Peyer's patch (tissue), 4 donors: ENCODE measurements around a stretch of chr6.

GRCh38 chr6:292605-293437, 534 bp downstream of the DUSP22 start:
- PRO-cap: bidirectional peak, plus-strand start at chr6:292770, minus-strand start at chr6:292720; bidirectional peak, plus-strand start at chr6:292996, minus-strand start at chr6:292820; bidirectional peak, plus-strand start at chr6:293128, minus-strand start at chr6:293037; unidirectional peak, minus-strand start at chr6:293182; unidirectional peak, minus-strand start at chr6:293220
- RAMPAGE, long total RNA, 4 experiments: start-site peak on the minus strand in 3 of 4 experiments, at chr6:292637-292684 at its widest, 6 to 13 reads per replicate

DNA sequence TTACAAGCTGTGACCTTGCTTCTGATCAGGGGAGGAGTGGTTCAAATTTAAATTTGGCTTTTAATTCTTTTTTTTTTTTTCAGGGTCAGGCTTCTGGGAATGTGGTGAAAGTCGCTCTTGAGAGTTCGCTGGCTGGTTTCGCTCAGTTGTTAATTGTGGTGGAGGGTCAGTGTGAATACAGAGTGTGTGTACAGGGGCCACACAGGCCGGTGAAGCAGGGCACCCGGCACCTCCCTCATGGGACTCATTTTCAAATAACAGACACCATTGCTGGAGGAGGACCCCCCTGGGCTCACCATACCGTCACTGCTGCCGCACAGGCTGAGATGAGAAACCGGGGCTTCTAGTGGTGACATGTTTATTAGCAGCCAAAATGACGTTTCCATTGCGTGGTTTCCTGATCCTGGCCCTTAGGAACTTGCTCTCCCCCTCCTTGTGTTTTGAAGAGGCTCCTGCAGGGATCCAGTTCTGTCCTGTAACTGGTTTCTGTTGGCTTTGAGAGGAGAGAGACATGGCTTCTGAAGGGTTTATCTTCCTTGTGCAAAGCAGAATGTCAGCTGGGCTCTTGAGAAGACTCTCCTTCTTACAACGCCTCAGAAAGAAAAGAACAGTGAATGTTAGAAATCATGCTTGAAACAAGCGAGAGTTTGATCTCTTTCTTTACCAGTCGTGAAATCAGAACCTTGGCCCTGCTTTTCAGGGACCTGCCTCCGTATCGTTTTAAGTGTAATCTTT, 37.7 kb downstream of the DUSP22 start:
- PRO-cap: no peak
- RAMPAGE, long total RNA, 4 experiments: no peak in any of the 4 experiments

DNA sequence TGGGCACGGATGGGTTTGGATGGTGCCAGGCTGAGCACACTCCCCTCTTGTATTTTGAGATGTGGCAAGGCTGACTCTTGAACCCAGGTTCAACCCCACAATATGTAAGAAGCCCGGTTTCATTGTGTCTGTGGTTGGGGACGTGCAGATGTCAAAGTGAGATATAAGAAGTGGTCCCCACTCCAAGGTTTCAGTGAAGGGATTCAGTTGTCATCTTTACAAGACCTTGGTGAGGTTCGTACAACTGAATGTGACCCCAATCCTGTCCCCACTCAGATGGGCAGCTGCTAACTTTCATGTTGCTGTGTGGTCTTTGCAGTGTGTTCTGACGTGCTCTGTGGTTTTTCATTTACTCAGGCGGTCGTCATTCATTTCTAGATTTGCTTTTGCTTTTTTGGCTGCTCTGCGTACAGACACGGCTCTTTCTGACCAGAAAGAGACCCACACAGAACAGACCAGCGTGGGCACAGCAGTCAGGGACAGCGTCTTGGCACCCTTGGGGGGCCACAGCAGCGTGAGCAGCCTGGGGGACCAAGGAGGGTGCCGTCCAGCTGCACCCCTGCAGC, 49.6 kb upstream of the IRF4 start:
- PRO-cap: bidirectional peak, plus-strand start at position 453 of the sequence, minus-strand start at position 278 of the sequence
- RAMPAGE, long total RNA, 4 experiments: no peak in any of the 4 experiments

- PRO-cap: no peak
- RAMPAGE, long total RNA, 4 experiments: start-site peak on the plus strand in 1 of 4 experiments, at chr6:362677-362761 at its widest, 22 reads per replicate
Observed at GRCh38 chr6:362361-363122, 29.0 kb upstream of the IRF4 start.

GRCh38 chr6:387973-388843, 3.3 kb upstream of the IRF4 start:
- PRO-cap: no peak
- RAMPAGE, long total RNA, 4 experiments: no peak in any of the 4 experiments

DNA sequence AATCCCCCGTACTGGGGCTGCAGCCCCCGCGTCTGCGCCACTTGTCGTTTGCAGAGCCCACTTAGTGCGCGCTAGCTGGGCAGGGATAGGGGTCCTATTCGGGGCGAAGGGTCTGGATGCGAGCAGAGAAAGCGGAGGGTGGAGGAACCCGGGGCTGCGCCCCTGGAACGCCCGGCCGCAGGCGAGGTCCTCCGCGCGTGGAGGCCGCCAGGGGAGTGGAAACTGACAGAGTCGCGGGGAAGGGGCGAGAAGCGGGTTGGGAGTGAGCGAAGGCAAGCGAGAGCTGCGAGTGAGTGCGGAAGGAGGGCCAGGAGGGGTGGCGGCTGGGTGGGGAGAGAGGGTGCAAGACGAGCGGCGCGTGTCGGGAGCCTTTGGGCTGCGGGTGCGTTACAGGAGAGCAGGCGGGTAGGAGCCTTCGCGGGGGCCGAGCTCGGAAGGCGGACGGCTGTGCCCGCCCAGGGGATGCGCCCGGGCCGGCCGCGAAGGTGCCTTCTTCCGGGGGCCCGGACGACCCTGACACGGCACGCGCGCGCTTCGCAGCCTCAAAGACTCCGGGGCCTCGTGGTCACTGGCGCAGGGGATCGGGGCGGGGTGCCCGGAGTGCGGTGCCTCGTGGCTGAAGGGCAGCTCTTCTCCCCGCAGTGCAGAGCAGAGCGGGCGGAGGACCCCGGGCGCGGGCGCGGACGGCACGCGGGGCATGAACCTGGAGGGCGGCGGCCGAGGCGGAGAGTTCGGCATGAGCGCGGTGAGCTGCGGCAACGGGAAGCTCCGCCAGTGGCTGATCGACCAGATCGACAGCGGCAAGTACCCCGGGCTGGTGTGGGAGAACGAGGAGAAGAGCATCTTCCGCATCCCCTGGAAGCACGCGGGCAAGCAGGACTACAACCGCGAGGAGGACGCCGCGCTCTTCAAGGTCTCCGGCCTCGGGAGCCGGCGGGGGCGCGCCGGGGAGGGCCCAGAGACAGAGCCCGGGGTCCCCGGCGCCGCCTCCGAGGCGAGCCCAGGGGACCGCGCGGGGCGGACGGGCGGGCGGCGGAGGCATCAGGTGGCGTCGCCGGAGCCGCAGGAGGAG, 1.2 kb downstream of the IRF4 start:
- PRO-cap: no peak
- RAMPAGE, long total RNA, 4 experiments: no peak in any of the 4 experiments

GRCh38 chr6:411443-411776, 19.9 kb downstream of the IRF4 start:
- PRO-cap: no peak
- RAMPAGE, long total RNA, 4 experiments: no peak in any of the 4 experiments

DNA sequence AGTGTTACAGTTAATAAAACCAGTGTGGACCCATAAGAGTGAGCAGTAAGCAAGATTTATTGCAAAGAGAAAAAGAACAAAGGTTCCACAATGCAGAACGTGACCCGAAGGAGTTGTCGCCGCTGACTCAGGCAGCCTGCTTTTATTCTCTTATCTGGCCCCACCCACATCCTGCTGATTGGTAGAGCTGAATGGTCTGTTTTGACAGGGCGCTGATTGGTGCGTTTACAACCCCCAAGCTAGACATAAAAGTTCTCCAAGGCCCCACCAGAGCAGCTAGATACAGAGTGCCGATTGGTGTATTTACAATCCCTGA, 33.9 kb downstream of the IRF4 start:
- PRO-cap: no peak
- RAMPAGE, long total RNA, 4 experiments: no peak in any of the 4 experiments

DNA sequence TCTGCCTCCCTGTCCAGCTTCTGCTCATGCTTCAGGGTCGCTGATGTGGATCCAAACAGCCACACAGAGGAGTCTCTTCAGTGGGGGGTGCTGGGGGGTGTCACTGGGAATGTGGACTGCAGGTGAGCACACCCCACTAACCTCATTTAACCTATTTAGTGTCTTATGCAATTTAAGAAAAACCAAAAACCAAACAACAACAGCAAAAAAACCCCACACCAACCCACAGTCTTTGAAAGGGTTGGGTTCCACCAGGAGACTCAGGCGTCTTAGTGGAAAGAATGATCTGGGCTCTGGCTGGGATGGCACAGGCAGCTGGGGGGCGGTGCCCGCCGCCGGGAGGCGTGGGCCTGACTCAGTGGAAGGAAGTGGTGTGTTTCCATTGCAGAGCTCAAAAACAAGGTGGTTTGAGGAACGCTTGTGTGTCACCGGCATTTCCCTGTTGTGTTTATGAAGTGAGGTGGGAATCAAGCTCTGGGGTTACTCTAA, 55.1 kb downstream of the IRF4 start:
- PRO-cap: unidirectional peak, plus-strand start at position 394 of the sequence
- RAMPAGE, long total RNA, 4 experiments: no peak in any of the 4 experiments

GRCh38 chr6:710461-711732, 18.0 kb upstream of the EXOC2 start:
- PRO-cap: bidirectional peak, plus-strand start at chr6:711015, minus-strand start at chr6:710935; bidirectional peak, plus-strand start at chr6:711519, minus-strand start at chr6:711405
- RAMPAGE, long total RNA, 4 experiments: no peak in any of the 4 experiments

- PRO-cap: no peak
- RAMPAGE, long total RNA, 4 experiments: no peak in any of the 4 experiments
Observed at GRCh38 chr6:1190101-1190938, 121.6 kb upstream of the FOXQ1 start.

GRCh38 chr6:1316052-1317001, 4.4 kb downstream of the FOXQ1 start:
- PRO-cap: unidirectional peak, plus-strand start at chr6:1316570; unidirectional peak, minus-strand start at chr6:1316629
- RAMPAGE, long total RNA, 4 experiments: no peak in any of the 4 experiments

GRCh38 chr6:1606058-1606336, 3.7 kb upstream of the FOXC1 start:
- PRO-cap: no peak
- RAMPAGE, long total RNA, 4 experiments: no peak in any of the 4 experiments

GRCh38 chr6:1617333-1618108, 7.8 kb downstream of the FOXC1 start:
- PRO-cap: no peak
- RAMPAGE, long total RNA, 4 experiments: no peak in any of the 4 experiments

GRCh38 chr6:1701820-1702370, 92.2 kb downstream of the FOXC1 start:
- PRO-cap: no peak
- RAMPAGE, long total RNA, 4 experiments: start-site peak on the minus strand in 1 of 4 experiments, at chr6:1702261-1702274 at its widest, 8 reads per replicate

DNA sequence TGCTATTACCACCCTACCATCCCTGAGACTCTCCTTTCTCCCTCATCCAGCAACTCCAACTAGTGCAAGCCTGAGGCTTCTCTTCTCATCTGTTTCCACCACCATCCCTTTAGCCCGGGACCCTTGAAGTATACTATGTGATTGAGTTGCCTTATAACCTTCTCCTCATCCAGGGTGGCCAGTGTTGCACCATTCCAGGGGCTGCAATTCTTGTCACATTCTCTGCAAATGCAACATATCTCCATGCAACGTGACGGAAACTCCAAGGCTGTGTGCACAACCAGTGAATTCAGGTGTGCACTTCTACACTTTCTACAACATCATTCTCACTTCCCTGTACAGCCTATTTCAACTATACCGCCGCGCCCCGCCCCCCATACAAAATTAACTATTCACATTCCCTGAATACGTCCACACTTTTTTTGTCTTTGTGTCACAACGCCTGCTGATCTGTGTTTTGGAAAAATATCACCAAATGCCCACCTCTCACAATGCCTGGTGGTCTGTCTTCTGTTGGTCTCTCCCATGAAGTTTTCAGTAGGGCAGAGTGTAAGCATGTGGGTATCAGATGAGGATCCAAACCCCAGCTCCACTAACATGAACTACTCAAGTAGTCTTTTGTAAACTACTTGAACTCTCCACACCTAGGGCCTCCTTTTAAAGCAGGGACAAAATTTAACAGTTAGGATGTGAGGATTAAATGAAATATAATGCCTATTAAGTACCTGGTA, 214.5 kb downstream of the FOXC1 start:
- PRO-cap: no peak
- RAMPAGE, long total RNA, 4 experiments: no peak in any of the 4 experiments

- PRO-cap: no peak
- RAMPAGE, long total RNA, 4 experiments: no peak in any of the 4 experiments
Observed at GRCh38 chr6:1884170-1884679, 274.5 kb downstream of the FOXC1 start.

DNA sequence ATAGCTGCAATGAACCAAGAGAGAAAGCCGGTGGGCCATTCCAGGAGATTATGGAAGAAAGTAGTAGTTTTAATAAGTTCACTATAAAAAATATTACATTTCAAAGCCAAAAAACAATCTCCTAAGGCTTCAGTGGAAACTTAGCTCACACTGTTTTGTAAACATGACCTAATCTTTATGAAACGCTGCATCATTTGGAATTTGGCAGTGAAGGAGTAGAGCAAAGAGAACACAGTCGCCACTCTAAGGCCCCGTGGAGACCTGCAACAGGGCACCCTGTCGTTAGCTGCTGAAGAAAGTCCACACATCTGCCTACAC, 289.8 kb downstream of the FOXC1 start:
- PRO-cap: no peak
- RAMPAGE, long total RNA, 4 experiments: no peak in any of the 4 experiments

DNA sequence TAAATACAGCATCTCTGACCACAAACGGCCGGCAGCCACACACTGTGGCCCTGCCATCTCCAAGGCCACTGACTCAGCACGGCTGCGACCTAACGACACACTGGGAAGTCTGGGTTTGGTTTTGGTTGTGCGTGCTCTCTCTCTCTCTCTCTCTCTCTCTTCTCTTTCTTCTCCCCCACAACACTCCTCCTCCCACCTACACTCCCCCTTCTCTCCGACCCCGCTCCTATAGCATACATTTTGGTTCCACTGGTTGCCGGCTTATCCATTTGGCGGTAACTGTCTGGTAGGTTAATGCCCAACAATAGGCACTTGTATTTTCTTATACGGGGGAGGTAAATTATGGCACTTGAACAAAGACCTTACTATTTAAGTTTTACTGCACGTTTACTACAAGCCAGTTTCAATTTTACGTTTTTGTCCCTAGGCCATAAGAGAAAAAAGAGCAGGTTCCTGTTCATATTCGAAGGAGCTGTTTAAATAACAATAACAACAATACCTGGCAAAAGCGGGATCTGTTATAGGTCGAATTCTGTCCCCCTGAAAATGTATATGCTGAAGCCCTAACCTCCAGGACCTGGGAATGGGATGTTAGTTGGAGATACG, 103.6 kb downstream of the GMDS start:
- PRO-cap: no peak
- RAMPAGE, long total RNA, 4 experiments: start-site peak on the minus strand in 1 of 4 experiments, centred at position 299 of the sequence, 6 reads per replicate

- PRO-cap: no peak
- RAMPAGE, long total RNA, 4 experiments: no peak in any of the 4 experiments
Observed at GRCh38 chr6:2272704-2273169, 27.3 kb upstream of the GMDS start.